HT-29 (cell line): ENCODE data around the gene EZH2.

DNA sequence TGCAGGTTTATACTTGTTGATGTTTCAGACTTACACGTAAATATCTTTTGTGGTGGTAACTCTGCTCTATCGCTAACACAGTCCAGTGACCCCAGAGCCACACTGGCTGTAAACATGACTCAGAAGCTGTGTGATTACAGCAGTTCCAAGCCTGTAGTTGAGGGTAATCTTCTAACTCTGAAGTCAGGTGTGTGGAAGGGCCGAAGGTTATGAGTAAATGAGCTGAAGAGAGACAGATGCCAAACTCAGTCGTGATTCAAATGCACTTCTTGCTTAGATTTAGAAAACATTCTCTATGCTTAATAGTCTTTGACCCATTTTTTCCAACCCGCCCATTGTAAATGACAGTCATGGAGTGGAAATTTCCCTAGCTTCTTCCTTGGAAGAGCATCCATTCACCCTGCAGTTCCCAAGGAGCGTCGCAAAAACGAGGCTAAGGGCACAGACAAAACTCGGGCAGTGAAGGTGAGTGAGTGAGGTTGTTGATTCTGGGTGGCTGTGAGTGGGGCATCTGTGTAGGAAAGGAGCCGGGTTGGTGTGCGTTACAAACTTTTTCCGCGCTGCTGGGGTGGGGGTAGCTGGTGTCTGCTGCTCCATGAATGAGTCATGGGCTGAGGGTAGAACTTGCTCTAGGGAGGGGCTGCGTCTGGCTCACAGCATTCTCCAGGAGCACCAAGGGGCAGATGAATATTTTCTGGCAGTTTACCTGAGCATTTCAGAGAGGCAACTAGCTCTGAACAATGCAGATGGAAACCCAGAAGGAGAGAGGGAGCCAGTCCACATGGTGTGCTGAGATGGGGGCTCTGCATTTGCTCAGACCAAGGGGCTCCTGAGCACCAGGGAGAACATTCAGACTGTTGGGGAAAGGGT lies 25.6 kb downstream of the NOBOX start:
- RAMPAGE, long total RNA, result no peak

- RAMPAGE, long total RNA, result no peak
Measured at GRCh38 chr7:147833657-147833856, 757.0 kb upstream of the C7orf33 start.

DNA sequence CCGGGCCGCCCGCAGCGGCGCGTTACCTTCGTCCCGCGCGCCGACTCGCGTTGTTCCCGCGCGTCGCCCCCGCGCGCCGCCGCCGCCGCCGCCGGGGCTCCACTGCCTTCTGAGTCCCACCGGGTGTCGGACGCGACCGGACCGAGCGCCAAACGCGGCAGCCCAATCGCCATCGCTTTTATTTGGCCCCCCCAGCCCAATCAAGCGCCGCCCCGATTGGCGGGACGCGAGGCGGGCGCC lies at the start of gene EZH2:
Gene EZH2 (minus strand): TSS at position 154 of the 240 bp plus-strand sequence.
- RAMPAGE, long total RNA, result no peak

DNA sequence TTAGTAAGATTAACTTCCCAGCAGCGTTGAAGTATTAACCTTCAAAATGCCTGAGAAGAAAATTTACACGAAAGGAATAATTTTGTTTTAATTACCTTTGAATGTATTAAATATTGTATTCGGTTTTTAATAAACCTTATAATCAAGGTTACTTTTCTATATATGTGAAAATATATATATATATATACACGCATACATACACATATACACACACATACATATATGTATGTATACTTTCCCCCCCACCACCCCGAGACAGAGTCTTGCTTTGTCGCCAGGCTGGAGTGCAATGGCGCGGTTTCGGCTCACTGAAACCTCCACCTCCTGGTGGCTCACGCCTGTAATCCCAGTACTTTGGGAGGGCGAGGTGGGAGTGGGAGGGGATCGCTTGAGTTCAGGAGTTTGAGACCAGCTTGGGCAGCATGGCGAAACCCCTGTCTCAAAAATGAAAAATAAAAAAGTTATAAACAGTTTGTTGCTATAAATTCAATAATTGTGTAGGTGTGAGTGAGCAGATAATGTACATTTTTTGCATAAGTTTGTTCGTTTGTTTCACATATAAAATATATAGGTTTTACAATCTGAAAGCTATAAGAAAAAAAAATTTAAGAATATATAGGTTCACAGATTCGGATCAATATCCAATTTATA lies 57.8 kb upstream of the EZH2 start:
- RAMPAGE, long total RNA, result no peak

DNA sequence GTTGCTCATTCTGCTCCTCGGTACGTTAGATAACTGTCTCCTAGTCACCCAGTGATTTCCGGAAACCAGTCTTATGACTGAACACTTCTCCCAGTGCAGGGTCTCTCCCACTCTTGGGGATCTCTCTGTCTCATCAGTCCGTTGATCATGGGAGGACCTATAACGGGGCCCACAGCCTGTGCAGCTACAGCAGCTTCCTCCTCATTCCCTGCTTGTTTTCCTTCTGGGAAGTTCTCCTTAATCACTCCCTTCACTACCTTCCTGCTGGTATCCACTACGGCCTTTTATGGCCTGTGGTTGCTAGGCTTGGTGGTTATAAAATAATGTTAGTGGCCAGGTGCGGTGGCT lies 3.6 kb upstream of the ZNF282 start:
- RAMPAGE, long total RNA, result no peak

DNA sequence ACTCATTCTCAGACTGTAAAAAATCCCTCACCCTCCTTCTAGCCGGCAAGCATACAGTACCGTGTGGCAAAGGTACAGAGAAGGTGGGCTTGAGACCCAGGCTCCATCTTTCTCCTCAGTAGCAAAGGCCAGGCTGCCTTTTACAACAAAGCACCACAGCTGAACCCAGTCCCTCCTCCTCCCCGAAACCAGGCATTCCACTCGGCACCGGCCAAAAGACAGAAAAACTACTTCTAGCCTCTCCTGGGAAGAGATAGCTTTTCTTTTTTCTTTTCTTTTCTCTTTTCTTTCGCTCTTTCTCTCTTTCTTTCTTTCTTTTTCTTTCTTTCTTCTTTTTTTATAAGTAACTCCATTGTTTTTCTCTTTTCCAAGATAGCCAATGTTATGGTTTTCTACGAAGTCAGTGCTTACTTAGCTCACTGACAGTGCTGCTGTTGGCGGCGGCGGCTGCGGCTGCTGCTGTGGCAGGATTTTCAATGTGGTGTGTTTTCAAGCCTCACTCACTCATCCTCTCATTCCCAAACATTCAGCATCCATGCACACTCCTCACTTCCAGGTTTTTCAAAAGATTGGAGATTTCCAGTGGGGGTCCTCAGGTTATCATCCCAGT lies 59.4 kb downstream of the ZNF783 start:
- RAMPAGE, long total RNA, result no peak

DNA sequence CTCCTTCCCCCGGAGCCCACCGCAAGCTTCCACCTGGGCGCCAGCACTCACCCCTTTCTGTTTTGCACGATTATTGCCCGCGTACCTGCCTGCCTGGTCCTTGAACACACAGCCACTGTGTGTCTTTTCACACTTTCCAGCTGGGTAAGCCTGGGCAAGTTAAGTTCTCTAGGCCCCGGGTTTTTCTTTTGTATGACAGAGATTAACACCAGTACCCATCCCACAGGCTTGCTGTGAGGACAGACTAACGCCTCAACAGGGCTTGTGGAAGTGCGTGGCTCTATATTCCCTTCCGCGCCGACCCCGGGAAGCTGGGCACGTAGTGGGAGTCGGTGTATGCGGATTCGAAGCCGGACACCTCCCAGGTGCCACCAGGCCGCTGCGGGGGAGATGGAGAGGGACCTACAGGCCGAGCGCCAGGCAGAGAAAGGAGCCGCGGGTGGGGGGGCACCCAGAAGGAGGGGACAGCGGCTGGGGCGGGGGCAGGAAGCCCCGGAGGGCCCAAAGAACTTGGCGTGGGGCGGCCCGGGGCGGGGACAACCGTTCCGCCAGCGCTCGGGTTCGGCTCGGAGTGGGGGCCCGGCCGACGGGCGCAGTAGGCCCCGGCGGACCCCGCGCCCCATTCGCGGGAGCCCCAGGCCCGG lies 731 bp downstream of the ZNF746 start:
- RAMPAGE, long total RNA, result no peak

GRCh38 chr7:149620902-149621713 lies 93.6 kb upstream of the KRBA1 start:
- RAMPAGE, long total RNA, result no peak

- RAMPAGE, long total RNA, result no peak
Measured at GRCh38 chr7:149635519-149635779, 79.3 kb upstream of the KRBA1 start.

DNA sequence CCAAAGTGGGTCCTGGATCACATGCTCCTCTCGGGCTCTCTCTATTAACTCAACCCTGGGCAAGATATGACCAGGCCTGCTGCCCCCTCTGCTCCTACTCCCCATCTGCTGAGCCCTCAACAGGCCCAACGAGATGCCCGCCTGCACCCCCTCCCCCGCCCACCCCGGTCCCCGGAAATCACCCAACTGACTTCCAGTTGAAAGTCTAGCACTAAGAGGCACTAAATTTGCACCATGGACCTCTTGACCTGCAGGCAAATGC lies 79.0 kb upstream of the KRBA1 start:
- RAMPAGE, long total RNA, result no peak

DNA sequence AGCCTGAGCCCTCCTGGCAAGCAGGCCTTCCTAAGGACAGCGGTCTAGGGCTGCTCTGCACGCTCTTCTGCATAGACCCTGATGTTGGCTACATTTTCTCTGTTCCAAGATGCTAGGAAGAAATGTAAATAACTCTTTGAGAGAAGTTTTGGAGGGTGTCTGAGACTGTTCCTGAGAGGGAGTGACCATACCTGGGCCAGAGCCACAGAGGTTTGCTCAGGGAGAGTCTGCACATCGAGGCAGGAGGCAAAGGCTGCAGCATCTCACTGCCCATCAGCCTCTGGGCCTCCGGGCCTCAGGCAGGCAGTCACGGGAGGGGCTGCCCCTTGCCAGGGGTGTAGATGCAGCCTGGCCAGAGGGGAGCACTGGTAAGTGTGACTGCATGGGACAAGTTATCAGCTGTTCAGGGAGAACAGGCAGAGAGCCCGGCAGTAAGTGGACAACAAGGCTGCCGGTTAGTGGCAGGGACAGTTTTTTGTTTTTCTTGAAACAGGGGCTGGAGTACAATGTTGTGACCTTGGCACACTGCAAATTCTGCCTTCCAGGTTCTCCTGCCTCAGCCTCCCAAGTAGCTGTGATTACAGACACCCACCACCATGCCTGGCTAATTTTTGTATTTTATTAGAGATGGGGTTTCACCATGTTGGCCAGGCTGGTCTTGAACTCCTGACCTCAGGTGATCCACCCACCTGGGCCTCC lies 2.8 kb downstream of the KRBA1 start:
- RAMPAGE, long total RNA, result no peak

DNA sequence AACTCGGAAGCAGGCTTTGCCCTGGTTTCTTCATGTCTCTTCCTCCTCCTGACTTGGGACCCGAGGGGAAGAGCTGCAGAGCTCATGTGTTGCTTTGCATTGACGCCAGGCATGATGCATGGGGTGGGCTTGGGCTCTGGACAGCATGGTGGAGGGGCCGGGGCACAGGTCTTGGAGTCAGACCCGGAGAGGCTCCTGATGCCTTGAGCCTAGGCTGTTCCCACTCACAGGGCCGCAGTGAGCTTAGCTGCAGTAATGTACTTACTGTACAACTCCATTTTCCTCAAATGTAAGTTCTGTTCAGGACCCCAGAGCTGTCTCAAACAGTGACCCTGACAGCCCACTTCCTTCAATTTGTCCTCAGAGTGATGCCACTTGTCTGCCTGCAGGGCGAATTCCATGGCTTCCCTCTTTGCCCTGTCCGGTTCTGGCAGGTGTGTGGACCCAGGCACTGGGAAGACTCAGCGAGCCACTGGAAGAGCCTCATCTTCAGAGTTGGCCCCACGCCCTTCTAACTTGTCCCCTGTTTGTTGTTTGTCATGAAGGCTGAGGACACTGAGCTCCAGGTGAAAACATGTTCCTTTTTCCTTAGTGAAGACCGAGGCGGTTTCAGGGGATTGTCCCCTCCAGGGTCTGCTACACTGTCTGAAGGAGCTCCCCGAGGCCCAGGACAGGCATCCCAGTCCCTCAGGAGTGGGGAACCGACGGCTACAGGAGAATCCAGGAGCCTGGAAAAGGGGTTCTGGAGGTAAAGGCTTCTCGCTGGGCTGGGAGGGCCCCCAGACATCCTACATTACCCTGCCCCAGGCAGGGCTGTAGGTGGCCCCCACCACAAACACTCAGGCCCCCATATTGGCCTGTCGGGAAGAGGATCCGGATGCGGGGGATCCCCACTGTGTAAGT lies 8.6 kb downstream of the KRBA1 start:
- RAMPAGE, long total RNA, result no peak

DNA sequence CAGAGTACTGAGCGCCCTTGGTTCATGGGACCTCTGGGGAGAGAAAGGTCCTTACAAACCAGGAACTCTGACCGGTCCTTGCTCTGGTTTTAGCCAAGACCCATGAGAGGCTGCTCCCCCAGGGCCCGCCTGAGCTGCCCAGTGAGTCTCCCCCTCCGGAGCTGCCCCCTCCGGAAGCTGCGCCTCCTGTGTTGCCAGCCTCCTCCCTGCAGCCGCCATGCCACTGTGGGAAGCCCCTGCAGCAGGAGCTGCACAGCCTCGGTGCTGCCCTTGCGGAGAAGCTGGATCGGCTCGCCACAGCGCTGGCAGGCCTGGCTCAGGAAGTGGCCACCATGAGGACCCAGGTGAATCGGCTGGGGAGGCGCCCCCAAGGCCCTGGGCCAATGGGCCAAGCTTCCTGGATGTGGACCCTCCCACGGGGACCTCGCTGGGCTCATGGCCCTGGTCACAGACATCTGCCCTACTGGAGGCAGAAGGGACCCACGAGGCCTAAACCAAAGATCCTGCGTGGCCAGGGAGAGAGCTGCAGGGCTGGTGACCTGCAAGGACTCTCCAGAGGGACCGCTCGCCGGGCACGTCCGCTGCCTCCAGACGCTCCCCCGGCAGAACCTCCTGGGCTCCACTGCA lies 18.5 kb downstream of the KRBA1 start:
- RAMPAGE, long total RNA, result no peak

DNA sequence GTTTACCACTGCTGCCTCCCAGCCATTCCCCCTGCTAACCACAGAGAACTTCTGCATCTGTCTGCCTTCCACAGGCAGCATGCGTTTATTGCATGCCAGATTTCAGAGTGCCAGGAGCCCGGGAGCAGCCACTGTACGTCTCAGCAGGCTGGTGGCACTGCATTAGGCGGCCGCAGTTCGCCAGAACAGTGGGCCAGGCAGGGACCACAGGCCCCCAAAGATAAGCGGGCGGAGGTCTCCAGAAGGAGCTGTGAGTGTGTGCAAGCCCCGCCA lies 26.9 kb downstream of the KRBA1 start:
- RAMPAGE, long total RNA, result no peak

DNA sequence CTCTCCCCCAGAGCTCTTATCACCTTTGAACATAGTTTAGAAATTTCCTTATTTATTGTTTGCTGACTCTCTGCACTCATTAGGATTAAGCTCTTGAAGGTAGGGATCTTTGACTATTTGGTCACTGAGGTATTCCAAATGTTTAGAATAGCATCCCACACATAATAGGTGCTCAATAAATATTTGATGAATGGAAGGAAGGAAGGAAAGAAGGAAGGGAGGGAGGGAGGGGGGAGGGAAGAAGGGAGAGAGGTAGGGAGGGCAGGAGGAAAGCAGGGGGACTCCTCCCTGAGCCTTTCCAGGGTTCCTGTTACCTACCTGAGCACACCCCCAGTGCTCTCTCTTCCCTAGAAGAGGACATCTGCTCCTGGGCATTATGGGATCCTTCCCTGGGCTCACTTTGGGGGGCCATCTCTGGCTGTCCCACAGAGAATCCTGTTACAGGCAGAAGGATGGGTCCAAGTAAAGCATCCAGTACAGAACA lies 3.2 kb downstream of the ZNF467 start:
- RAMPAGE, long total RNA, result no peak

DNA sequence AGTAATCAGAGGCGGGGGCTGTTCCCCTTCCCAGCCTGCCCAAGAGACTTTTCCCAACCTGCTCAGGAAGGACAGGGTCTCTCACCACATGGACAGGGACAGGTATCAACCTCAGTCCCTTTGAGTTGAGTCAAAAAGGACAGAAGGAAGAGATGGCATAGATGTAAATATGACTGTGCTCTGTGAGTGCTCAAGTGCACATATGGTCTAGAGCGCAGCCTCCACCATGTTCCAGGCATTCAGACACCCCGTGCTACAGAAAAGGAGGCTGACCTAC lies 2.8 kb downstream of the ZNF467 start:
- RAMPAGE, long total RNA, result no peak

- RAMPAGE, long total RNA, result no peak
Measured at GRCh38 chr7:149783440-149783790, 10.0 kb upstream of the ZNF467 start.

- RAMPAGE, long total RNA, result no peak
Measured at GRCh38 chr7:150311508-150312033, 11.6 kb upstream of the LRRC61 start.

DNA sequence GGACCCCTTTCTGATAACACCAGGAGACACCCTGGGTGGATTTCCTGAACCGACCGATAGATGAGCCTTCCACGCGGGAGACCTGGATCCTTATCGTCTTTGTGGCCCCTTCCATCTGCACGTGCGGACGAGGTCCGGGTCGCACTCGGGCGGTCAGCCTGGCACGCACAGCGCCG lies 455 bp upstream of the LRRC61 start:
- RAMPAGE, long total RNA, result no peak

DNA sequence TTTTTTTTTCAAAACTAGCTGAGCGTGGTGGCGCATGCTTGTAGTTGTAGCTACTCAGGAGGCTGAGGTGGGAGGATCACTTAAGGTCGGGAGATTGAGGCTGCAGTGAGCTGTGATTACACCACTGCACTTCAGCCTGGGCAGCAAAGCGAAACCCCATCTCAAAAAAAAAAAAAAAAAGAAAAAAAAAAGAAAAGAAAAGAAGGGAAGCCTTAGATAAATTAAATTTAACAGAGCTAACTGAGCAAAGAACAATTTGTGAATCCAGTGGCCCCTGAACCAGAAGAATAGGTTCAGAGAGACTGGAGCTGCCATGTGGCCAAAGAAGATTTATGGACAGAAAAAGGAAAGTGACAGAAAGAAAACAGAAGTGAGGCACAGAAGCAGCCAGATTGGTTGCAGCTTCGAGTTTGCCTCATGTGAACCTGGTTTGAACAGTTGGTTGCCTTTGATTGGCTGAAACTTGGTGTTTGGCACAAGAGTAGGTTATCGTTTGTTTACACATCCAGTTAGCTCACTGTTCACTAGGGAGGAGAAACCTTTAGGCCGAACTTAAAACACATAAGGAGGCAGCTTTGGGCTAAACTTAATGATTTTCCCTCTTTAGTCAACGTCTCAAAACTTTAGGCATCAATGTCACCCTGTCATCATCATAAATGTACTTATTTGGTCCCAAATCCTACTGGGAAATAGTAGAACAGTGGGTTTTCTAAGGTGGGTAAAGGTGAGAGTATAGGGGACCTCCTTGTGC lies 13.4 kb upstream of the REPIN1 start:
- RAMPAGE, long total RNA, result no peak